ENCODE results near the gene ZDHHC8.

- PRO-cap: no peak
- RAMPAGE, long total RNA, 4 experiments: start-site peak on the plus strand in 1 of 4 experiments, at chr22:20125311-20125426 at its widest, 29 reads per replicate
These were observed 6.2 kb upstream of the ZDHHC8 start for GRCh38 chr22:20124958-20126164.

DNA sequence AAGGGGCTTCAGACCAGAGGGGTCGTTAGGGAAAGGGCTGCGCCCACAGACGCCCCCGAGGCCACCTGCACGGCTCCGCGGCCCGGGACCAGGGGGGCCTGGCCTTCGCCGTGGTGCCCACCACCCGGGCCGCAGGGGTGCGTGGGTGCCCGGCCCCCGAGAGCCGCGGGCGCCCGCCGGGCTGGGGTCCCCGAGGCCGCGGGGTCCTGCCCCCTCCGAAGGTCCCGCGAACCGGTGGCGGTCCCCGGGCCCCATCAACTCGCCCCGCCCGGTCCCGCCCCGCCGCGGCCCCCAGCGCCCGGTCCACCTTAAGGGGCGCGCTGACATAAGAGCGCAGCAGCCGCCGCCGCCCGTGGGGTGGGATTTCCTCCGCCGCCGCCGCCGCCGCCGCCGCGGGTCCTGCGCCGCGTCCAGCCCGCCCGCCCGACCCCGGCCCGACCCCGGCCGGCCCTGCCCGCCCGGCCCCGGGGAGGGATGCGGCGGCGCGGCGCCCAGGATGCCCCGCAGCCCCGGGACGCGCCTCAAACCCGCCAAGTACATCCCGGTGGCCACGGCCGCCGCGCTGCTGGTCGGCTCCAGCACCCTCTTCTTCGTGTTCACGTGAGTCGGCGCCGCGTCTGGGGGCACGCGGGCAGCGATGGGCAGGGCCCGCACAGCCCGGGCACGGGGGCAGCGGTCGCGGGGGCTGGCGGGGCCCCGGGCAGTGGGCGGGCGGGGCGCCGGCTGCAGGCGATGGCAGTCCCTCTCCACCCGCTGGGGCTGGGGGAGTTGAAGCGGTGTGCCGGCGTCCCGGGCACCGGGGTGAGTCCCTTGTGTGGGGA is at the start of gene ZDHHC8:
Gene ZDHHC8 (plus strand): TSS at position 353 of the 821 bp plus-strand sequence.
- PRO-cap: bidirectional peak, plus-strand start at position 362 of the sequence, minus-strand start at position 256 of the sequence
- RAMPAGE, long total RNA, 4 experiments: no peak in any of the 4 experiments

- PRO-cap: no peak
- RAMPAGE, long total RNA, 4 experiments: no peak in any of the 4 experiments
These were observed 7.6 kb downstream of the CCDC188 start for GRCh38 chr22:20143126-20143819.

DNA sequence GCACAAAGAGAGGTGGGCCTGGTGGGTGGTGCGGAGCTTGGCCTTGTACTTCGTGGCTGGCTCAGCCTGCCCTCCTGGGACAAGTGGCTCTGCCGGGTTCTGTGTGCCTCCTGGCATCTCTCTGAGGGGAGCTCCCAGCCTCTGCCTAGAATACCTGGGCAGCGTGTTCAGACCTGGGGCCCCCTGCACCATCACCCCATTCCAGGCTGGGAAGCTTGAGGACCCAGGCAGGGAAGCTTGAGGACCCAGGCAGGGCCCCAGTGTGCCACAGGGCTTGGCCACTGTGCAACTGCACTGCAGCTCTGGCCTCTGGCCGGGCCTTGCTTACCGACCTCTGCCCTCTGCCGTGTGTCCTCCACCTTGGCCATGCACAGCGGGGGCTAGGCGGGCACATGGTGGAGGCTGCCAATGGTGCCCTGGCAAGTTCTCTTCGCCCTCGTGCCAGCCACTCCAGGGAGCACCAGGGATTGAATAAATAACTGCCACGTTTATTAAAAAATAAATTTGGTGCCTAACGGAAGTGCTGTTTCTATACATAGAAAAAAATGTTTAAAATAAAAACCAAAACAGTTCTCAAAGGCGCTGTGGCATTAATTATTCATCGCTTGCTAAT is 46.1 kb downstream of the RTN4R start:
- PRO-cap: no peak
- RAMPAGE, long total RNA, 4 experiments: no peak in any of the 4 experiments

- PRO-cap: no peak
- RAMPAGE, long total RNA, 4 experiments: no peak in any of the 4 experiments
These were observed 24.5 kb downstream of the RTN4R start for GRCh38 chr22:20243538-20244103.

DNA sequence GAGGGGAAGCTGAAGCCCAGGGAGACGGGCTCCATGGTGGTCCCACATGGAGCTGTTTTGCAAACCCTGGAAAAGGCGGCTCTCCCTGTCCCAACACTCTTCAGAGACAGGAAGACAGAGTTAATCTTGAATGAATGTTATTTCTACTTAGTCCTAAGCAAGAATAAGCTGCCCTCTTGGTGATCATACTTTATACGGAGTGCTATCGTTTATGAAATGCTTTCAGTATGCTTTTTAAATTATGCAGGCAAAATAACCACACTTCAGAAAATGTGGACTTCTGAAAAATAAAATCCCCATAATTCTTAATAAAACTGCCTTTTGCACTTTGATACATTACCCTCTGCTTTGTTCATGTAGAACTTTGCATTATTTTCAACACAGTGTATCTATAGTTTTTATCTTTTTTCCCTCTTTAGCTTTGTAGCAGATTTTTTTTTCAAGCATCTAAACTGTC is 14.2 kb downstream of the ZNF74 start:
- PRO-cap: no peak
- RAMPAGE, long total RNA, 4 experiments: no peak in any of the 4 experiments

DNA sequence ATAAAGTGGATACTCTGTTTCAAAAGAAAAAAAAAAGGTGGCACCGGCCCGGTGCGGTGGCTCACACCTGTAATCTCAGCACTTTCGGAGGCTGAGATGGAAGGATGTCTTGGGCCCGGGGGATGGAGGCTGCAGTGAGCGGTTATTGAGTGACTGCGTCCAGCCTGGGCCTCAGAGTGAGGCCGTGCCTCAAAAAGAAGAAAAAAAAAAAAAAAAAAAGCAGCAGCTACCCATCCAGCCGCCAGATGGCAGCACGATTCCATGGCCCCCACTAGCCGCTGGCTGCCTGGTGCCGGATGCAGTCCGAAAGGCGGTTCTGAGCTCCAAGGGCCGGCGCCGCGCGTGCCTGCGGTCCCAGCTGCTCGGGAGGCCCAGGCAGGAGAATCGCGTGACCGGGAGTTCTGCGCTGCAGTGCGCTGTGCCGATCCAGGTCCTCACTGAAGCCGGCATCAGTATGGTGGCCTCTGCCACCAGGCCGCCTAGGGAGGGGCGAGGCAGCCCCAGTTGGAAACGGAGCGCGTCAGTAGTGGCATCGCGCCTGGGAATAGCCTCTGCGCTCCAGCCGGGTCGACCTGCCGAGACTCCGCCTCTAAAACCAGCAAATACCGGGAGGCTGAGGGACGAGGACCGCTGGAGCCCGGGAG is 19.4 kb downstream of the SCARF2 start:
- PRO-cap: no peak
- RAMPAGE, long total RNA, 4 experiments: no peak in any of the 4 experiments

DNA sequence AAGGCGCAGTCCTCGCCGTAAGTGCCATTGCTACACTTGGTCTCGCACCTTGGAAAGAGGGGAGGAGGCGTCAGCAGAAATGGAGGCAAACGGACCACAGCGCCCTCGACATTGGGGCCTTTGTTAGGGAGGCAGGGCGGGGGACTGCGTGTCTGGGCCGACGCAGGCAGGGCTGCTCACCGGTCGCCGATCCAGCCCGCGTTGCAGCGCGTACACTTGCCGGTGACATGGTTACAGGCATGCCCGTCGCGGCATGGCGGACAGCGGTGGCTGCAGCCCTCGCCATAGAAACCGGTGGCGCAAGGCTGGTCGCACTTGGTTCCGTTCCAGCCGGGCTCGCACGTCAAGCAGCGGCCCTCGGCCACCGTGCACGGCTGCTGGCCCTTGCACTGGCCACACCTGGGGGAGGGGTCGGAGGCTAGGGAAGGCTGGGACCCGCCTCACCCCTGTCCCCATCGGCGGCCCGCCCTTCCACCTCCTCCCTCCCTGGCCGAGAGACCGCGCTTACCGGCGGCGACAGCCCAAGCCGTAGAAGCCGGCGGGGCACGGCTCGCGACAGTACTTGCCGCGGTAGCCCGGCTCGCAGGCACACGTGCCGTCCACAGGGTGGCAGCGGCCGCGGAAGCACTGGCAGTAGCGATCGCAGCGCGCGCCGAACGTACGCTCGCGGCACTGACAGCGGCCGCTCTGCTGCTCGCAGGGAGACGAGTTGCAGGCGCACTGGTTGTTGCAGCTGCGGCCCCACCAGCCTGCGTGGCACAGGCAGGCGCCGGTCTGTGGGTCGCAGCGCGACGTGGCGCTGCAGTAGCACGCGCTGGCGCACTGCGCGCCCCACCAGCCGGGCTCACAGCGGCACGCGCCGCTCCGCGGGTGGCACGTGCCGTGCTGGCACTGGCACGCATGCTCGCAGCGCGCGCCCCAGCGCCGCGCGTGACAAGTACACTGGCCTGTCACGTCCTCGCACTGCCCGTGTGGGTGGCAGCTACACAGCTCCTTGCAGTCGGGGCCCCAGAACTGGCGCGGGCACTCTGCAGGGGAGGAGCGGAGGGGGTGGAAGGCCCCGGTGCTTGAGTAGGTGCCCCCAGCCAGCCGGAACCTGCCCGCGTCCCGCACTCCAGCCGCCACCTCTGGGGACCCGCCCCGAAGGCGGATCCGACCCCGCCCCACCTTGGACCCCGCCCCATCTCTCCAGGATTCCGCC is 6.7 kb downstream of the SCARF2 start:
- PRO-cap: no peak
- RAMPAGE, long total RNA, 4 experiments: no peak in any of the 4 experiments

- PRO-cap: no peak
- RAMPAGE, long total RNA, 4 experiments: no peak in any of the 4 experiments
These were observed 3.3 kb upstream of the MED15 start for GRCh38 chr22:20504090-20504624.

DNA sequence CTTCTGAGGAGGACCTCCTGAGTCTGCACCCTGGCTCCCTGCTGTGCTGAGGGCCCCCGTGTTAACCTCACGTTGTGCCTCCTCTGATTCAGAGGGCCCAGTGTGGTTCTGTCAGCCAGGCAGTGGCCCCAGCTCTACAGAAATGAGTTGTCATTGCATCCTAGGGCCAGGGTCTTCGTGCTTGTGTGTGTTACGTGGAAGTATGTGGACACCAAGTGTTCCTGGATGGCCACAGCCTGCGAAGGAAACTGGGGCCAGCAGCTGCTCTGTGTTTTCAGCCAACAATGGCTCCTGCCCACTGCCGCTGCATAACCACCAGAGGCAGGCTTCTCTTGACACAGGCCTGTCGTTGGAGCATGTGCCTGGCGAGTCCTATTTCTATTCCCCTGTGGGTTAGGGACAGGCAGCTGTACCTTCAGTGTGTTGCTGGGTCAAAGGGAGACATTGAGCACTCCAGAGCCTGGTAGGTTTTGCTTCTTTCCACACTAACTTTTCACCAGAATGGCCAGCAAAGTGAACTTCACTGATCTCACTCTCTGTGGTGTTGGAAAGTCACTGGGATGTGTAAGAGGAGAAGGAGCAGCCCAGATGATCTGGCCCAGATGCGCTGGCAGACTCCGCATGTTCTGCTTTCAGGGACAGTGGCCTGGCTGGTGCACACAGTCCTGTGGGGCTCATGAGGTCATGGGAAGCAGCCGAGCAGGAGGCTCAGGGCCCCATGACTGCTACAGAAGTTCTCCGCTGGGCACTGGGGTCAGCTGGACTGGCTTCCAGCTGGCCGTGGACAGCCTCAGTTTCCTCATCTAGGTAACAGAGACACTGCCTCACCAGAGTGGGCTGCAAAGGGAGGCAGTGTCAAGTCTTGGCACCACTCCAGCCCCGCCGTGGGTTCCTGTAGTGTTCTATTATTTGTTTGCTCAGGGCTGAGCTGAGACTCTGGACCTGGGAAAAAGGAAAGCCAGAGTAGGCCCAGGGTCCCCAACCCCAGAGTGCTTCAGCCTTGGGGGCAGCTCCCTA is 44.8 kb downstream of the MED15 start:
- PRO-cap: unidirectional peak, minus-strand start at position 144 of the sequence; bidirectional peak, plus-strand start at position 677 of the sequence, minus-strand start at position 503 of the sequence
- RAMPAGE, long total RNA, 4 experiments: no peak in any of the 4 experiments

- PRO-cap: no peak
- RAMPAGE, long total RNA, 4 experiments: no peak in any of the 4 experiments
These were observed 56.7 kb downstream of the MED15 start for GRCh38 chr22:20563755-20564808.

DNA sequence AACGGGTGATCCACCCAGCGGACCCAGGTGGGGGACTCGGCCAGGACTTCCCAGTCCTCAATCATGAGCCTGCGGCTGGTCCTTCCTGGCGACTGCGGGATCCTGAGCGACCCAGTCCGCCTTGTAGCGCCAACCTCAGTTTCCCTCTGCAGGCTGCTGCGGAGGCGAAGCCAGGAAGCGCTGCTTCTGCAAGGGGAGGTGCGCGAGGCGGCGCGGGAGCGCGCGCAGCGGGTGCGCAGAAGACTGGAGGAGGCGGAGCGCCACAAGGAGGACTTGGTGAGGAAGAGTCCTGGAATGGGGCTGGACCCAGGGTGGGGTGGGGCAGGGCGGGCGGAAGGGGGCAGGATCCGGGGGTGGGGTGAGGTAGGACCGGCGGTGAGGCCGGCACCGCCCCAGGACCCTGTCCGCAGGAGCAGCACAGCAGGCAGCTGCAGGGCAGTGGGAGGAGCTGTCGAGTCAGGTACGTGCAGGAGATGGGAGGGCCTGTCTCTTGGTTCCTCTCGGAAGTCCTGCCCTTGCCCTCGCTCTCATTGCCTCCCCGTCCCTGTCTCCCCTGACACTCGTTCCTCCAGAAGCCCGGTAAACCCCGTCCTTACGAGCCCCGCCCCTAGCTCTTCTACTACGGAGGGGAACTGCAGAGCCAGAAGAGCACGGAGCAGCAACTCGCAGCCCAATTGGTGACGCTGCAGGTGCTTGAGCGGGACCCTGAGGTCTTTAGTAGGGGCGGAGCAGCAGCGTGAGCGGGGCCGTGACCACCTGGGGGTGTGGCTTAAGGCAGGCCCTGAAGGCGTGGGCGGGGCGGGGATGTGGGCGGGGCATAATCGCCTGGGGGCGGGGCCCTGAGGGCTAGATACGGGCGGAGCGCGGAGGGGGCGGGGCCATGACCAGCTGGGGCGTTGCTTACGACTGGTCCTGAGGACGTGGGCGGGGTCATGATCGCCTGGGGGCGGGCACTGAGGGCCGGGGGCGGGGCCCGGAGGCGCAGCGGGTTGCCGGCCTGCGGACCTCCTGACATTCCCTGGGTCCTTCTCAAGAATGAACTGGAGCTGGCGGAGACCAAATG is 71.1 kb upstream of the SERPIND1 start:
- PRO-cap: bidirectional peak, plus-strand start at position 343 of the sequence, minus-strand start at position 190 of the sequence
- RAMPAGE, long total RNA, 4 experiments: no peak in any of the 4 experiments

DNA sequence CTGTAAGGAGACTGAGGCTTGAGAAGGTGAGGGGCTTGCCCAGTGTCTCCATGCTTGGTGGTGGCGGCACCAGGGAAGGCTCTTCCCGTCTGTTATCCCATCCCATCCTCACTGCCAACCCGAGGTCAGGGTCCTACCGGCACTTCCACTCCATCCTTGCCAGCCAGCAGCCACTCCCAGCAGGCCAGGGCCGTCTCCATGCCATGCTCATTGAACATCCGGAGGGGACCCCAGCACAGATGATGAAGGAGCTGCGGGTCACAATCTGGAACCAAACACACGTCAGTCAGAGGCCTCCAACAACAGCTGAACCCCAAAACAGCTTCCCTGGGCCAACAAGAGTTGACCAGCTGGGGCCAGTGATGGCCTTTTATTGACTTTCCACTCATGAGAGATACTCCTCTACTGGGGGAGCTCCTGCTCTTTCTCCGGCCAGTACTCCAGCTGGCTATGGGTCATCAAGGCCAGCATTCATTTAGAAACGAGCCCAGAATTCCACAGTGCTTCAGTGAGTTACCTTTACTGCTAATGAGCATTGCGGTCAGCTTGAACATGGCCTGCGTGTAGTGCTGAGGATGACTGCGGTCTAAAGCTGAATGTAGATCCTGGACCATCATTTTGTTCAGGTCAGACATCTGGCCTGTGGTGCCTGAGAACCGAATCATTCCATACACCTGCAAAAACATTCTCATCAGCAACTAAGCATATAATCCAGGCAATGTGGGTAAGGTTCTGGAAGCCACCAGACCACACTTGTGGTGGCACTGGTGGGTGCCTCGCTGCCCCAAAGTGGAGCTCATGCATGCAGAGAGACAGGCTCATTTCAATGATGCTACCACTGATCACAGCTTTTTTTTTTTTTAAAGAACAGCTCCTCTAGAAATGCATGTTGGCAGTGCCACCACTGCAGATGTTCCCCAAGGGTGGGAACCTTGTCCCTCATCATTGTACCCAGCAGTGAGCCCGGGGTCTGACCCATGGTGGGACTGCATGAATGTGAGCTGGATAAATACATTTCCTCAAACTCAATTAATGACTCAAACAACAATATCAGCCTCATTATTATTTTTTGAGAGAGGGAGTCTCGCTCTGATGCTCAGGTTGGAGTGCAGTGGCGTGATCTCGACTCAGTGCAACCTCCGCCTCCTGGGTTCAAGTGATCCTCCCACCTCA is 31.4 kb upstream of the SERPIND1 start:
- PRO-cap: no peak
- RAMPAGE, long total RNA, 4 experiments: no peak in any of the 4 experiments

GRCh38 chr22:20760573-20761618 is 13.0 kb upstream of the SERPIND1 start:
- PRO-cap: no peak
- RAMPAGE, long total RNA, 4 experiments: no peak in any of the 4 experiments

GRCh38 chr22:20777428-20778135 is 3.7 kb downstream of the SERPIND1 start:
- PRO-cap: no peak
- RAMPAGE, long total RNA, 4 experiments: no peak in any of the 4 experiments

GRCh38 chr22:20798391-20799541 is 24.9 kb downstream of the SERPIND1 start:
- PRO-cap: no peak
- RAMPAGE, long total RNA, 4 experiments: no peak in any of the 4 experiments

- PRO-cap: no peak
- RAMPAGE, long total RNA, 4 experiments: no peak in any of the 4 experiments
These were observed 19.1 kb upstream of the TMEM191C start for GRCh38 chr22:21448034-21448461.

DNA sequence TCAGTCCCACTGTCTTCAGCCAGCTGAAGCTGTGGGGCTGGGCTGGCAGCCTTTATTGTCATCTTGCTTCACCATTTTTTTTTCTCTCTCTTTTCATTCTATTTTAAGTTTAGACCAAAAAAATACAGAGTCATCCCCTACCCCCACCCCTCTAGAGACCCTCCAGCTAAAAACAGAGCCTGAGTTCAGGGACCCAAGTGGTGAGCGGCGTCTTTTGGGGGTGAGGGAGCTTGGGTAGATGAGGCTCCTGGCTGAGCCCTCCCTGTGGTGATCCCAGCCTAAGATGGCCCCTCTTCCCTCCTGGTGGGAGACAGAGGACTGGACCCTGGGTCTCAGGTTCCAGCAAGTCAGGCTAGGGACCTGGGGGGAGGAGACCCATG is 18.7 kb upstream of the TMEM191C start:
- PRO-cap: no peak
- RAMPAGE, long total RNA, 4 experiments: no peak in any of the 4 experiments

- PRO-cap: no peak
- RAMPAGE, long total RNA, 4 experiments: no peak in any of the 4 experiments
These were observed 16.2 kb upstream of the TMEM191C start for GRCh38 chr22:21450812-21451623.

DNA sequence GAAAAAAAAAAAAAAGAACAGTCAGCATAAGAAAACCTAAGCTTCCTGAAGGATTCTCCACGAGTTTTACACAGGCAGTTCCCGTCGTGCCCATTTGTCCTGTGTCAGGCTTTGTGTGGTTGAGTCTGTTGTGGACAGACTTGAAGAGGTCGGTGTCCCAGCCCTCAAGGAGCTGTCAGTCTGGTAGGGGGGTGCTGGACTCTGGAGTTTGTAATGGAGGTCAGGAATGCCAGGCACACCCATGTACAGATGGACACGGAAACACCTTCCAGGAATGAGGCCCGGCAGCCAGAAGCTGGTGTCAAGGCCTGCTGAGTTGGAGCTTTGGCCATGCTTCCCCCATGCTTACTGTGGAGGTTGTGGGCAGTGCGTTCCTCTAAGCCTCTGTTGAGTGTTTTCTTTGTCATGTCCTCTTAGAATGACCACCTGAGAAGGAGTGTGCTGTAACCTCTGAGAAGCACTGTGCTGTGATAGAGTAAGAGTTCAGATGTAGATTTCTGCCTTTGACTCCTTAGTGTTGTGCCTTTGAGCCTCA is 10.9 kb downstream of the UBE2L3 start:
- PRO-cap: no peak
- RAMPAGE, long total RNA, 4 experiments: no peak in any of the 4 experiments

Measured in esophagus muscularis mucosa (tissue), 4 donors.